Tongue (tissue), 2 donors: ENCODE data around the genes FHOD1 and PARD6A.

- RAMPAGE, long total RNA: no peak
These were observed at the start of gene FHOD1 for GRCh38 chr16:67247095-67248019. Gene FHOD1 (minus strand): TSS chr16:67247481.

DNA sequence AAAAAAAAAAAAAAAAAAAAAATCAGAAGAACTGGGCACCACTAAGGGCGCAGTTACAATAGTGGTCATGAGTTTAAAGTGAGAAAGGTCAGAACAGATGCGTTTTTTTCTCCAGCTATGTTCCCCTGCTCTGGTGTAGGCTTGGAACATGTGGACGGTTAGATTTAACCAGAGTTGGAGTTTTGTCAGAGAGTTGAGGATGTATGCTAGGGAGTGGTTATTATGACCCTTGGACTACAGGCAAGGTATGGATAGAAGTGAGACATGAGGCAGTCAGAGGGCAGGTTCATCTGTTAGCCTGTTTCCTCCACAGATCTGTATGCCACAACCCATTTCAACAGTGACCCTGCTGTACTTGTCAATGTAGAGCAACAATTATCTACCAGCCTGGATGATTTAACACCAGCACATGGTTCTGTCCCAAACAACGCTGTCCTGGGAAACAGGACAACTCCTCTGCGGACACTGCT is 22.6 kb downstream of the TPPP3 start:
- RAMPAGE, long total RNA: no peak

DNA sequence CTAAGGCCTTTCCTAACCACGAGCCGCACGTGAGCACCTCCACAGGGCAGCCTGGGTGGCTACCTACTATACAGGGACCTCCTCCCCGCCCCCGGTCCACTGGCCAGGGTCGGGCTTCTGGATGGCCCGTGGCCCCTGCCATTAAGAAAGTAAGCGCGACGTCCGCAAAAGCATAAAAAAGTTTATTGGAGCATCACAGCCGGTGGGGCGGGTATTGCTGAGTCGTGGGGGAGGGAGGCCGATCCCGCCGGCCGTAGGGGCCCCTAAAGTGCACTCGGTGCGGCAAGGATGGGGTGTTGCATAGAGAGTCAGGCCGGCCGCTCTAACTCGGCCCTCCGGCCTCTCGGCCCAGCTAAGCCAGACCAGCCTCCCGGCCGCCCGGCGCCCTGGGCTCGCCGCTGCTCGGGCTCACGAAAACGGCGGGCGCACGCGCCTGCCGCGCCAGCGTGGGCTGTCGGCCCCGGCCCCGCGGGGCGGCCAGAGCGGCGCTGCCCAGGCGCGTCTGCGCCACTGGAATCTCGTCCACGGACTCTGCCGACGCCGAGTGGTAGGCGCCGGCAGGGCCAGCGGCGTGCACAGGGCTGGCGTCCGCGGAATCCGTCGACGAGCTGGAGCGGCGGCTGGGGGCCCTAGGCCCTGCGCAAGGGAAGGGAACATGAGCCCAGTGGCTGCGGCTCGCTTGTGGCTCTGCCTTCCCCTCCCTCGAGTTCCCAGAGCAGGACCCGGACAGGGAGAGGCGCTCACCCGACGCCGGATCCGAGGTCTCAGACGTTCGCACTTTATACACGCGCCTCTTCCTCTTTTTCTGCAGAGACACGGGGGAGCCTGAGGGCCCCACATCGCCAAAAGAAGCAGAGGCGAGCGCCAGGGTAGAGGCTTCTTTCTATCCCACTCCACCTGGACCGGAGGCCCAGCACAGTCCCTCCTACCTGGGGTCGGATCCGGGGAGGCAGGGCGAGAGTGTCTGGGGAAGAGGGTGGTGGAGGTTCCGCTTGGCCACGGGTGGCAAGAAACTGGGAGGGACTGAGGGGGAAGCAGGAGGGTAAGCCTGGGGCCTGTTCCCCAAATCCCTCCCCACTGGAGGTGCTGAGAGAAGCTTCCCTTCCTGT is 1.3 kb upstream of the TPPP3 start:
- RAMPAGE, long total RNA: no peak

DNA sequence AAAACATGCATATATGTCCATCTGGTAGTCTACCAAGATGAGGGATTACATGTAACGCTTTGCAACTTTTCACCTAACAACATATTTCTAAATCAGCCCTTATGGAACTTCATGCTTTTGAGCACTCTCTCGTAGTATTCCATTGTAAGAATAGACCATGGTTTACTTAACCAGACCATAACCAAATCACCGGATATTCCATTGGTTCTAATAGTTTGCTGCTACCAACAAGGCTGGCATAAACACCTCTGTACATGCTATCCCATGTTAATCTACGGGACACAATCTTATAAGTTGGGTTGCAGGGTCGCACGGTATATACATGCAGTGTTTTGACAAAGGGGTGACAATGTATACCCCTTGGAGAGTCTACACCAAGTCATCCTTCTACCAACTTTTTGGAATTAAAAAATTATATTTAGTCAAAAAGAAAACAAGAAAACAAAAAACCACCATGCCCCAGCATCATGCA is 11.0 kb downstream of the ATP6V0D1 start:
- RAMPAGE, long total RNA: no peak

GRCh38 chr16:67474558-67475679 is 6.0 kb downstream of the ATP6V0D1 start:
- RAMPAGE, long total RNA: no peak

DNA sequence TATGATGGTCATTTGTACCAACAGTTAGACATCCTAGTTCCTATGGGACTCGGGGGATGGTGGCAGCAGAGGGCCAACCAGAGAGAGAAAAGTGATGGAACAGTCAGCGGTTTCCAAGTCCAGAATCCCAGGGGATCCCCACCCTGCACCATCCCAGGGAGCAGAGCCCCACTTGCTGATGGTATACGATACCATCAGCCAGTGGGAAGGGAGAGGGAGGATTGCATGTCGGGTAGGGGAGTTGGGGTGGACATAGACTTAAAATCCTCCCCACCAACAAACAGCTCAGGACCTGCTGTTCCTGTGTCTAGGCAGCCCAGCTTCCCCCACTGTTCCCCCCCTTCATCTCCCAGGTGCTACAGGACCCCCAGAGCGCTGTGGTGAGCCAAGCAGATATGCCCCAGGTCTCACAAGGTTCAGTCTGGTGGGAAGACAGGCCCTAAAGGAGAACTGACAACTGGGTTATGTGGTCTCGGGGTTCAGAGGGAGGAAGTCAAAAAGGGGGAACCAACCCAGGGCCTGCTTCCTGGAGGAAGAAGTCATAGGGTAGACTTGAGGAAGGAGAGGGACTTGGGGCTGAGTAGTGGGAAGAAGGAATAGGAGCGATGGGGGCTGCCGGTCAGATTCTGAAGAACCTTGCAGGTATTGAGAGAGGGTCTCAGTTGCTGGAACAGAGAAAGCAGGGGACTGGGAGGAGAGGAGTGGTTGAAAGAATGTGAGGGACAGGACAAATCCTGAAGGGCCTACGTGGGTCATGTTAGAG is 2.5 kb downstream of the RIPOR1 start:
- RAMPAGE, long total RNA: no peak

GRCh38 chr16:67547569-67548564 is 14.5 kb upstream of the CTCF start:
- RAMPAGE, long total RNA: no peak

DNA sequence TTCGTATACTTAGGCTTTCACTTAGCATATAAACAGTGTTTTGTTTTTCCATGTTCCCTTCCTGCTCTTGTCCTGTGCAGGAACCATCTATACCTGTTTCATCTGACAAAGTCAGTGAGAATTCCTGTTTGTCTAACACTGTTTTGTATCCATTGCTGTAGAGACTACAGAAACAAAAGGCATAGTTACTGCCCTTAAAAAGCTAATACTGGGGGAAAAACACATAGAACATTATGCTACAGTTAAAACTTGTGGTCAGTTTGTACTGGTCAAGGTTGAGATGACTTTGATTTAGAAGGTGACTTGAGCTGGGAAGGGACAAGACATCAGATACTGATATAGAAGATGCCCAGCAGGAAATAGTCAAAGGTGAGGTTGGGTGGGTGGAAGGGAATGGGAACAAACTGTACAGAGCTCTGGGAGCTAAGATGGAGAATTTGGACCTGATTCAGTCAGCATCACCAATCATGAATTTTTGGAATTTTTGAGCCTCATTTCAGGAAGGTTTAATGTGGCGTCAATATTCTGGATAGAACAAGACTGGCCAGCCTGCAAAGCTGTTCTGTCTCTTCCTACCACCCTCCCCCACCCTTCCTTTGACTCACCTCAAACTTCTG is 32.4 kb downstream of the CTCF start:
- RAMPAGE, long total RNA: no peak

- RAMPAGE, long total RNA: no peak
These were observed 37.0 kb downstream of the CTCF start for GRCh38 chr16:67599232-67599896.

DNA sequence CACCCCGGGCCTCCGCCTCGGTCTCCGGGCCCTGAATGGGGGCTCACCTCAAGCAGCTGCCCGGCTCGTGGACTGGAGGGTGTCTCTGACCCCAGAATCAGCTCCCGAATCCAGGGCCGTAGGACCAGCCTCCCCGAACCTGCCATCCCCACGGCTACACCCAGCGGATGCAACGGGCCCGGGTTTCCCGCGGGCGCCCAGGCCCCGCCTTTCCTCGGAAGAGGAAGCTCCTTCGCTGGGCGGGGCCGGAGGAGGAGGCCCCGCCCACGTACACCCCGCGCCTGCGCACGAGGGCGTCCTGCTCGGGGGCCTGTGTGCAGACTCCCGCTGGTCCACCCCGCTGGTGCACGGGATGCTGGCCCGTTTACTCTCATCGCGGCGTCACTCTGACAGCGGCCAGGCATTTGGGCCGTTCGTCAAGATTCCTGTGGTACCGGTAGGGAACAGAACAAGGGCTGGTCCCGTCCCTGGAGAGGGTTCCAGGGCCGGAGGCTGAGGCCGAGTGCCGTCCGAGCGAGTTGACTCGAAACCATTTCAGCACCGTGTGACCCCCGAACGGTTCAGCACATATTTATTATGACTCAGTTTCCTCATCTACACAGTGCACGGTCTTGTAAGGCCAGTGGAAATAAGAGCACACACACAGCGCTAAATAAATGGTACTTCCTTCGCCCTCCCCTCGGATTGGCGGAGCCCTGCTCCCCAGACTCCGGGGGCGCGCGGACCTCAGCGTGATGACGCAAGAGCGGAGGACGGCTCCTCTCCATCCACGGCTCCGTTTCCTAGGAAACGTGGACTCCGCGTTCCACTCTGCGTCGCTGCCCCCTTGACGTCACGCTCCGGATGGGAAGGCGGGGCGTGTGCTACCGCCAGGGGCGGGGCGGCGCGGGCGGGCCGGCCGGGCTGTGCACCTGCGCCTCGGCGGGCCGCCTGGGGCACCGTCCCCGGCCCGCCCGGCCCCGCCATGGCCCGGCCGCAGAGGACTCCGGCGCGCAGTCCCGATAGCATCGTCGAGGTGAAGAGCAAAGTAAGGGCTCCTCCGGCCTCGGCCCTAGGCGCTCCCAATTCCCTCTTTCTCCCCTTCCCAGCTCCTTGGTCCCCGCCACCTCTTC is at the start of gene PARD6A:
Gene PARD6A, plus strand, starts transcription at position 886 of the 1,112 bp plus-strand sequence.
- RAMPAGE, long total RNA: start-site peak on the minus strand centred at position 187 of the sequence, 65 bp wide, 31 and 24 reads in 2 replicates

DNA sequence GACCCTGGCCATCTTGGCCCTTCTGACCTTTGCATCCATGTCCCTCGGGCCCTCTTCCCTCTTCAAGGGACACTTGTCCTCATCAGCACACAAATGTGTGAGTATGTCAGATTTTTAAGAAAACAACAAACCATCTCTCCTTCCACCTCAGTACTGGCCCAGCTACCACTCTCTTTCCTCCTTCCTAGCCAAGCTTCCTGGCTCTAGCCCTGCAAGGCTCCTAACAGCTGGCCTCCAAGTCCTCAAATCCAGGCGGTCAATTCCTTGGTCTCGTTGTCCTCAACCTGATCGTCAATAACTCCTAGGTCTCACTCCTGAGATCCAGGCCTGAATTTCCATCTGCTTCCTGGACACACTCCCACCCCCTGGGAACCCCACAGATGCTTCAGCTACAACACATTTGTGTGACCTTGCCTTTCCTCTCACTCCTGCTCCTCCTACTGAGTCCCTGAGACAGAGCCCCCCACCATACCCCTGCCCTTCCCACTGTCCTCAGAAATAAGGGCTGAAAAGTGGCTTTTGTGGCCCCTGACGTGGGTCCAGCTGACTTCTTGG is 2.4 kb downstream of the ENKD1 start:
- RAMPAGE, long total RNA: no peak

DNA sequence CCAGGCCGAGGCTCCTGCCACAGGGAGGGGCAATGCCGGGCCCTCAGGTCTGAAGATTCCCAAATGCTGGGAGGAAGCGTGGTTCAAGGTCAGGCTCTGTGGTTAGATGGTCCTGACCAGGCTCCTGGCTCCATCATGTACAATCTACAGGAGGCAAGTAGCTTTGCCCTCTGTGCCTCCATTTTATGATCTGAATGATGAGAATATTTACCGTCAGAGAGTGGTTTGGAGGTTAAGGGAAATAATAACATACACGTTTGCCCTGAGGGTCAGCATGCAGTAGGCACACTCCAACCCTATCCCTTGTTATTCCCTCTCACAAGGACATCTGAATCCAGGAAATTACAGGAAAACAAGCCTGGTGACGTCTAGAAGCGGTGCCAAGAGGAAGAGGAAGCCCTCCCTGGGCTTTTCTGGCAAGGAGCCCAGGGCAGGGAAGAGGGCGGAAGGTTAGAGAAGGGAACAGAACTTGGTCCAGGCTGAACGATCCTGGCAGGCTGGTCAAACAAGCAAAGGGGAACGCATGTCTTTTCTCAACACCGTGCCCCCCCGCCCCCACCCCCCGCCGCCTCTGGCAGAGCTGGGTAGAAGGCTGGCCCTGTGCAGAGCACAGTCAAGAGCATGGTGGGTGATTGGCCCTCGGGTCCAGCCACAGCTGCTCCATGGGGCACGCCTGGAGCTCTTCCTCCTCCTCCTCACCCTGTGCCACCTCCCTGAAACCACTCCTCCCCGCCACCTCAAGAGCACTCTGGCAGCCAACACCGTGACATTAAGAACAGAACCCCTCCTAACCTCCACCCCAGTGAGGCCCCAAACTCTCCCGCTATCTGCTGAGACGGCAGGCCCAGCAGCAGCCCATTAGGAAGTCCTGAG is 7.0 kb downstream of the C16orf86 start:
- RAMPAGE, long total RNA: no peak

DNA sequence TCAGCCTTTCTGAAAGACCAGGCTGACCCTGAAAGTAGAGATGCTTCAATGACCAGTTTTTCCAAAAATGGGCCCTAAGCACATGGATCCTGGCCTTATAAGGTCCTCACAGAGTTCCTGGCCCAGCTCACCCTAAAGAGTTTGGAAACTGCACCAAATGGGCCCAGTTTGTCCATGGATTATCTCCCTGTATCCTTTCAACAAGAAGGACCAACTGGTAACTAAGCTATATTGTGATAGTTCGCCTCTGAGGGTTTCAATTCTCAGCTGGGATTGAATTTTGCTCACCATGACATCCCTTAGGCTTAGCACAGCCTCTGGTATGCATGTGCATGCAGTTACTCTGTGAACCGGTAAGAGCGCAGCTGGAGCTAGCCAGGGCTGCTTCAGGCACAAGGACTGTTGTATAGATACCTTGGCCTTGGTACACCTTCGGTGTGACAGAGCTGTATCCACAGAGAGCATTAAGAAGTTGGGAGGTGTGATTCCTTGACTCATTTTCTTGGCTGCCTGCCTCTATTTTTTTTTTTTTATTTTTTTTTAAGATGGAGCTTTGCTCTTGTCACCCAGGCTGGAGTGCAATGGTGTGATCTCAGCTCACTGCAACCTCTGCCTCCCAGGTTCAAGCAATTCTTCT is 2.3 kb downstream of the THAP11 start:
- RAMPAGE, long total RNA: no peak

- RAMPAGE, long total RNA: no peak
These were observed 631 bp downstream of the EDC4 start for GRCh38 chr16:67873485-67873881.

GRCh38 chr16:67883736-67884227 is 903 bp upstream of the NRN1L start:
- RAMPAGE, long total RNA: no peak

GRCh38 chr16:68039951-68040206 is 16.8 kb downstream of the DUS2 start:
- RAMPAGE, long total RNA: no peak

GRCh38 chr16:68072280-68072949 is 12.8 kb upstream of the NFATC3 start:
- RAMPAGE, long total RNA: no peak

- RAMPAGE, long total RNA: start-site peak on the plus strand at chr16:68084668-68084844, 11 and 13 reads in 2 replicates
These were observed 768 bp upstream of the NFATC3 start for GRCh38 chr16:68084113-68085091.

DNA sequence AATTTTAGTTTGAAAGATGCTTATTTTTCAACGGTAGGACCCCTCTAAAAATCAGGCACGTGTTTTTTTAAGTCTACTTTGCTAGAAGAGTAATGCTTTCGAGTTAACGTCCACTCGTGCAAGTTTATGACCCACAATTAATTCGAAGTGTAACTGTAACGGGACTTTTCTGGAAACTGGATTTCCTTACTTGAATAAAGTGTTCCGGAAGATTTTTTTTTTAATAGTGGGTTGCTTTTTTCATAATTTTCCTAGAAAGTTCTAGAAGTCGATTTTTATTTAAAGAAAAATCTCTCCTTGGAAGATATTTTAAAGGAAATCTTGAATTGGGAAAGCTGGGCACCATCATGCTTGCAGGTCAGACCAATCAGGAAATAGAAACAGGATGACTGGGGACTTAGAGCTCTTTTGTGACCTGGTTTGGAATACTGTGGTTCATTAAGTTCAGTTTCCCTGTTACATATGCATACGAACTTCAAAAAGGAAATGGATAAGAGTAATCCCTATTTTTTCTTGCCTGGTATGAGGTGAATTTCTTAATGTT is 1.1 kb downstream of the NFATC3 start:
- RAMPAGE, long total RNA: no peak

DNA sequence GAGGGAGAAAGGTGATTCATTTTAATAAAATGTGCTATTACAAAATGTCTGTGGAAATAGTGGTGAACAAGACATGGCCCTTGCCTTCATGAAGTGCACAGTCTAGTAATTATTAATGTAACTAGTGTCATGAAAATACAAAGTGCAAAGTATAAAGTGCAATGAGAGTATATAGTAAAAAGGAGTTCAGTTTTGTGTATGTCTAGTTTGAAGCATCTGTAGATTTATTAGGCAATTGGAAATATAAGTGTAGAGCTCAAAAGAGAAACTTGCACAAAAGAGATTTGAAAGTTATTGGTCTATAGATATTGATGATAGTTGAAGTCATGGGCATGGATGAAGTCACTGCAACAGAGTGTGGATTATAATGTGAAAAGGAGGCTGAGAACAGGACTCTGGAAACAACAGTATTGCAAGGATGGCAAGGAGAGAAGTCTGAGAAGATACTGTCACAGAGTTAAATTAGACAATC is 12.1 kb downstream of the NFATC3 start:
- RAMPAGE, long total RNA: no peak